ENCODE measurements around the genes ZNF195 and CHRNA10.

DNA sequence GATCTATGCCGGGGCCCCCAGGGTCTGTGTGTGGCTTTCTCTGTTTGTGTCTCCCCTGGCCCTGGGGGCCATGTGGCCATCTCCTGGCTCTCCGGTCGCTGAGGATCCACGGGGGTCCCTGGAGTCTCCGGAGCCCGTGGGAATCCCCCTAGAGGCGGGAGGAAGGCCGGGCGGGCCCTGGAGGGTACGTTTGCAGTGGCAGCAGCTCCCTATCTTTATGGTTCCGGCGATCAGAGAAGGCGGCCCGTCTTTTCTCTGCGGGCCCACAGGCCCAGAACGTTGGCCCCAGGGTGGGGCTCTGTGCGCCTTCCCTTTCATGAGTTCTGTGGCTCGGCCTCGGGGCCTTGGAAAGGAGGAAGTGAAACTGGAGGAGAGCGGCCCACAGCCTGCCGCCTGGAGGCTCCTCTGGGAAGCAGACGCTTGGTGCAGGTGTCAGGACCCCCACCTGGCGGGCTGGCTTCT is 82.1 kb downstream of the KCNQ1 start:
- PRO-cap, 2 experiments, result peak in 2 of 2 experiments; most common plus-strand start position 349 of the sequence (in 1); most common minus-strand start position 275 of the sequence (in 1)
- RAMPAGE, long total RNA, 5 experiments, result no peak in any of the 5 experiments

DNA sequence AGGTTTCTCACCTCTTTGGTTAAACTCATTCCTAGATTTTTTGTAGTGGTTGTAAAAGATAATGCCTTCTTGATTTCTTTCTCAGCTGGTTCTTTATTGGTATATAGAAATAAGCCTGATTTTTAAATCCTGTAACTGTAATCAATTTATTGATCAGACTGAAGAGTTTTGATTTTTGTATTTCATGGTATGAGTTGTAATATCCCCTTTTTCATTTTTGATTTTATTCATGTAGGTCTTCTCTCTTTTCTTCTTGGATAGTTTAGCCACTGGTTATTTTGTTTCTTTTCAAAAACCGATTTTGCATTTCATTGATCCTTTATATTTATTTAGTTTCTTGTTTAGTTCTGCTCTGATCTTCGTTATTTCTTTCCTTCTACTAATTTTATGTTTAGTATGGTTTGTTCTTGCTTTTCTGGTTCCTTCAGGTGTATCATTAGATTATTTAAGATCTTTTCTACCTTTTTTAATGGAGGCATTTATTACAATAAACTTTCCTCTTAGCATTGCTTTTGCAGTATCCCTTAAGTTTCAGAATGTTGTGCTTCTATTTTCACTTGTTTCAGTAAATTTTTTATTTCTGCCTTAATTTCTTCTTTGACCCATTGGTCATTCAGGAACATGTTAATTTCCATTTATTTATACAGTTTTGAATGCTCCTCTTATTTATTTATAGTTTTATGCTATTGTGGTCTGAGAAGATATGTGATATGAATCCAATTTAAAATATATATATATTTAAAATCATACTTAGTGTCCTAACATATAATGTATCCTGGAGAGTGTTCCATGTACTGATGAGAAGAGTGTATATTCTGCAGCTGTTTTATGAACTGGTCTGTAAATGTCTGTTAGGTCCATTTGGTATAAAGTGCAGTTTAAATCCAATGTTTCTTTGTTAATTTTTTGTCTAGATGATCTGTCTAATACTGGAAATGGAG is 197.8 kb downstream of the KCNQ1 start:
- PRO-cap, 2 experiments, result no peak in any of the 2 experiments
- RAMPAGE, long total RNA, 5 experiments, result no peak in any of the 5 experiments

GRCh38 chr11:2737704-2738364 is 147.7 kb downstream of the CDKN1C start:
- PRO-cap, 2 experiments, result no peak in any of the 2 experiments
- RAMPAGE, long total RNA, 5 experiments, result no peak in any of the 5 experiments

- PRO-cap, 2 experiments, result no peak in any of the 2 experiments
- RAMPAGE, long total RNA, 5 experiments, result no peak in any of the 5 experiments
Observed at GRCh38 chr11:2741798-2742201, 143.8 kb downstream of the CDKN1C start.

DNA sequence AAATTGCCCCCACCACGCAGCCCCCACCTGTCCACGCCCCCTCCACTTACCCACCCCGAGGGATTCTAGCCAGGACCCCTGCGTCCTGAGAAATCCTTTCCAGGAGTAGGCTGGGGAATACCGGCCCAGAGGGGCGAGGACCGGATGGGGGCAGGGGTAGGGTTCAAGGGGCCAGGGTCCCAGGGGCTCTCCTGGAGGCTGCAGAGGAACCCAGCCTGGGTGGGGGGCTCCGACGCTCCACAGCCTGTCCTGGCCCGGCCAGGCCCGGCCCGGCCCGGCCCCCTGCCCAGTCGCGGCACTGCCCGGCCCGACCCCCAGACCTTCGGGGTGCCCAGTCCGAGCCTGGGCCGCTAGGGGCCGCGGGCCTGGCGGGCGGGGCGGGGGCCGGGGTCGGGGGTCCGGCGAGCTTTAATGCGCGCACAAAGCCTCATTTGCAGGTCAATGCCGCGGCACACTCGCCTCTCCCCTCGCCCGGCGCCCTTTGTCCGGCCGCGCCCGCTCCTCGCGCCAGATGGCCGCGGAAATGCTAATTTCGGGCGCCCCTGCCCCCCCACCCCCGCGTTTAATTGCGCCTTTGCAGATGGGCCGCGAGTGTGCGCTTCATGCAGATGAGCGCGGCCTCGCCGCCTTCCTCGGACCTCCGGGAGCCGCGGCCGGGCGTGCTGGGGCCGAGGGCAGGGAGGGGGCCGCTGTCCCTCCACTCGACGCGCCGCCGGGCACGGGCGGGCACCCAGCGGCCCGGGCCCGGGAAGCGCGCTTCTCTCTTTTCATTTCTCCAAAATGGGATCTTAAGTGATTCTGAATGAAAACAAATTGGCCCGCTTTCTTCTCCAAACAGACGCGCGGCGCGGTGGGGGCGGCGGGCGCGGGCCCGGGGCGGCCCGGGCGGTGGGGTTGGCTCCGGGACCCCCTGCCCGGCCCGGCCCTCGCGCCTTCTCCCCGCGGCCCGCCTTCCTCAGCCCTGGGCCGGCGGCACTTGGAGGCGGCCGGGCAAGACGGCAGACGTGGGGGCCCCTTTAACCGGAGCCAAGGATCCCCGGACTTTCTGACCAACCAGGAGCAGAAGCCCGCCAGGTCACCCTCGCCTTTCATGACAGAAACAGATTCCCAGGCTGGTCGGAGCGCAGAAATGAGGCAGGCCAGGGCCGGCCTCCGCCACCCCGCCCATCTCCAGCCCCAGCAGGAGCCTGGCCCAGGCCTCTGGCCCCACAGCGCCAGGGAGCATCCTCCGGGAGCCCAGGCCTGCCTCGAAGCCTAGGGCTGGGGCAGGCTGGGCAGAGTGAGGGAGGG is 23.1 kb downstream of the CDKN1C start:
- PRO-cap, 2 experiments, result no peak in any of the 2 experiments
- RAMPAGE, long total RNA, 5 experiments, result no peak in any of the 5 experiments

- PRO-cap, 2 experiments, result no peak in any of the 2 experiments
- RAMPAGE, long total RNA, 5 experiments, result no peak in any of the 5 experiments
Observed at GRCh38 chr11:2890407-2891379, 5.1 kb upstream of the CDKN1C start.

GRCh38 chr11:3006687-3007541 is 14.8 kb upstream of the NAP1L4 start:
- PRO-cap, 2 experiments, result peak in 1 of 2 experiments; most common plus-strand start chr11:3007217 (in 1); most common minus-strand start chr11:3007034 (in 1)
- RAMPAGE, long total RNA, 5 experiments, result start-site peak on the minus strand in 2 of 5 experiments, at chr11:3006988-3007034 at its widest, 94 to 129 reads per replicate

DNA sequence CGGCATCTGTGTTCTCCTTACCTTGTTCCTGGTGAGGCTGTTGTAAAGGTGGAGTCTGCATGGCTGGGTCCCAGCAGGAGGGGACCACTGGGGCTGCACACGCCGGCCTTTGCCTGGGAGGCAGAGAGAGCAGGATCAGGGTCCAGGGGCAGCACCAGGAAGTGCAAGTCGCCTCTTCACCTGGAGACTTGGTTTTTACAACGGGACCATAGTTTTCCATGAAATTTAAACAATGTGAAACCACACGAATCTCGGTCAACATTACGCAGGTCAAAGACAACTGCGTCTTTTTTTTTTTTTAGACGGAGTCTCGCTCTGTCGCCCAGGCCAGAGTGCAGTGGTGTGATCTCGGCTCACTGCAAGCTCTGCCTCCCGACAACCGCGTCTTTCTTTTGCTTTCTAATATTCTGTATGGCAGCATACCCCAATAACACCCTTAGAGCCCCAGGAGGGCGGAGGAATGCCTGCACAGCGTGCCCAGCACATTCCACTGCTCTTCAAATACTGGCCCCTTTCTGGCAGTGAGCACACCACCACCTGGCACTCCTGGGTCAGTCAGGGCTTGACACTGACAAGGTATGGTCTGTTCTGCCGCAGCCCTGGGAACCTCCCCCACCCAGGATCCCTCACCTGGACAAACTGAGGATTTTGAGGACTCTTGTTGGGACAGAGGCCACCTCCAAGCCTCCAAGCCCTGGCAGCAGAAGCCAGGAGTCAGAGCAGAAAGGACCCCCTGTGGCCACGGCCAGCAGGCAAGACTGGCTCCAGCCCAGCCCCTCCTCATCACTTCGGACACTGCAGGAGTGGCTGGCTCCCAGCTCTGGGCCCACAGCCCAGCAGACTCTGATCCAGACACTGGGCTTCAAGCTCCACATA is 14.8 kb downstream of the CARS1 start:
- PRO-cap, 2 experiments, result peak in 1 of 2 experiments; most common plus-strand start position 356 of the sequence (in 1); most common minus-strand start position 170 of the sequence (in 1)
- RAMPAGE, long total RNA, 5 experiments, result no peak in any of the 5 experiments

DNA sequence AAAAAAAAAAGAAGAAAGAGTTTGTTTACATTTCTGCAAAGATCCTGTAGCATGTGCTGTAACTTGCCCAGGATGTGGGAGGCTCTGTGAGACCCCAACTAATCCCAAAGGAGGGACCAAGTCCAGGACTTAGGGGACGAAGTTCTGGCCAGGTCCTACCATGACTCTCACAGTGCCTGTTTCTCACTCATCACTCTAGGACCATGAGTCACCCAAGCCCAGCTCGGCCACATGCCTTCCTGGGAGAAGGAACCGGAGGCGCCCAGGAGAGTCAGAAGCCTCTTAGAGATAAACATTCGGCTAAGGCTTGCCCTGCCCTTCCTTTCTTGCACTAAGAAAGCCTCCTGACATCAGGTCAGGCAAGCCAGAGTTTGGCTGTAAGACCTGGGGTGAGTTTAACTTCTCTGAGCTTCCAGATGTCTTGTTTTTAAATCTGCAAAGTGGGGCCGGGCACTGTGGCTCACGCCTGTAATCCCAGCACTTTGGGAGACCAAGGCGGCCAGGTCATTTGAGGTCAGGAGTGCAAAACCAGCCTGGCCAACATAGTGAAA is 1.5 kb upstream of the CARS1 start:
- PRO-cap, 2 experiments, result peak in 1 of 2 experiments; most common minus-strand start position 174 of the sequence (in 1)
- RAMPAGE, long total RNA, 5 experiments, result no peak in any of the 5 experiments

GRCh38 chr11:3130706-3131000 is 34.5 kb downstream of the OSBPL5 start:
- PRO-cap, 2 experiments, result no peak in any of the 2 experiments
- RAMPAGE, long total RNA, 5 experiments, result no peak in any of the 5 experiments

DNA sequence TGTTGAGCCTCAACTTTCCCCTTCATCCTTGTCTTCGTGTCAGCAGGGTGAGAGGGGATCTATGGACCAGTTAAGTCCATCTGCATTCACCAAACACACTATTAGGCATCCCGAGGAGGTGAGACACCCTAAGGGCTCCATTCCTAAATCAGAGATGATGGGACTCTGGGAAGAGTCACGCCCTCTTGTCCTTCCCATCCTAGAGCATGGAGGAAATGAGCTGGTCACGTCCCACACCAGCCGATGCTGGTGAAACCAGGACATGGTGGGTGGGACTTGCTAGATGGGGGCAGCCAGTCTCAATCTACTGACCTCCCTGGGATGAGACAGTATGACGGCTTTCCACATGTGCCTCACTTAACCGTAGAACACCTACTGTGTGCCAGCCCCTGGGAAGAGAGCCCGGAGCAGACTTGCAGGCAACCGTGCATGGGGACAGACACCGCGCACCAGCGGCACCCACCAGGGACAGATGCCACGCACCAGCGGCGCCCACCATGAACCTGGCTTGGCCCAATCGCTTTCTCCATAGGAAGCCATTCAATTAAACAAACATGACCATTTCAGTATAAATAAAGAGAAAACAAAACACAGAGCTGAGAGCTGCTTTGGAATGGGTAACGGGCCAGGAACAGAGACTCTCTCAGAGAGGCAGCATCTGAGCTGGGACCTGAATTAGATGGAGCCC is 3.8 kb downstream of the OSBPL5 start:
- PRO-cap, 2 experiments, result peak in 1 of 2 experiments; most common minus-strand start position 159 of the sequence (in 1)
- RAMPAGE, long total RNA, 5 experiments, result no peak in any of the 5 experiments

DNA sequence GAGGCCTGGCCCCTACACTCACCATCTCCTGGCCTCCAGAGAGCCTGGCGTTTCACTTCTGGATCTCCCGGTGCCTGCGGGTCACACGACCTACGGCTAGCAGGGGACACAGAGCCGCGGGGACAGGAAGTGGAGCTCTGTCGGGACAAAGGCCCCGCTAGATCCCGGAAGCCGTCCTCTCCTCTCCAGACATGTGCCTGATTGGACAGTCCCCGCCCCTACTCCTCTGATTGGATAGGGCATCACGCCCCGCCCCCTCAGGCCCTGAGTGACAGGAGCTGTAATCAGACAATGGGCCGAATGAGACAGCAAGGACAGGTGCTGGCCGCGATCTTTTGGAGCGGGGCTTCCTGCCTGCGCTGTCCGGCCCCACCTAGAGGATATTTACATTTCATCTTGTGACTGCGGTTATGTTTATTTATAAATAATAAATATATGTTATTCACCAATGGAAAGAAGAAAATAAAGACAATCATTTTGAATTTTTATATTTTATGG is at the start of gene ZNF195:
TSS of gene ZNF195 (minus strand) at position 131 of the 498 bp plus-strand sequence.
- PRO-cap, 2 experiments, result peak in 2 of 2 experiments; most common plus-strand start position 299 of the sequence (in 2); most common minus-strand start position 124 of the sequence (in 2)
- RAMPAGE, long total RNA, 5 experiments, result start-site peak on the minus strand in 2 of 5 experiments, centred at positions 116 to 125 of the sequence, 77 to 183 reads per replicate

- PRO-cap, 2 experiments, result peak in 1 of 2 experiments; most common plus-strand start chr11:3380964 (in 1); most common minus-strand start chr11:3380775 (in 1)
- RAMPAGE, long total RNA, 5 experiments, result start-site peak on the plus strand in 2 of 5 experiments, at chr11:3380916-3381619 at its widest, 10 to 12 reads per replicate
Observed at GRCh38 chr11:3380655-3381596, 2.0 kb upstream of the ZNF195 start.

GRCh38 chr11:3476543-3477420 is 97.8 kb upstream of the ZNF195 start:
- PRO-cap, 2 experiments, result peak in 2 of 2 experiments; most common plus-strand start chr11:3476821 (in 1); most common minus-strand start chr11:3477039 (in 2)
- RAMPAGE, long total RNA, 5 experiments, result start-site peak on the minus strand in 2 of 5 experiments, at chr11:3477038-3477103 at its widest, 466 to 536 reads per replicate

GRCh38 chr11:3671160-3671535 is at the start of gene CHRNA10:
Gene CHRNA10, minus strand, starts transcription at chr11:3671384.
- PRO-cap, 2 experiments, result no peak in any of the 2 experiments
- RAMPAGE, long total RNA, 5 experiments, result no peak in any of the 5 experiments

DNA sequence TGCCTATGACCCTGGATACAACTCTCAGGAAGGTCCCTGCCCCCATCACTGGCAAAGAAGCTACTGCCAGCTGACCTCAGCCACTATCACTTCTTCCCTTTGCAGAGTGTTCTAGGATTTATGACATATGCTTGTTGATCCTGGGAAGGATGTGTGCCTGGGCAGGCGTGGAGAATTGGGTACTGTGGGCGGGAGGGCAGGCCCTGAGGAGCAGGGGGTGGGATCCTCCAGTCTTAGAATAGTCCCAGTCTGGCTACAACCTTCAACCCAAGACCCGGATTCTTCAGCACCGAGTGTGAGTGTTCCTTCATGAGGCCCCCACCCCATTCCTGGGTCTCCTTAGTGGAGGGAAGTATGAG is 7.6 kb downstream of the PGAP2 start:
- PRO-cap, 2 experiments, result no peak in any of the 2 experiments
- RAMPAGE, long total RNA, 5 experiments, result no peak in any of the 5 experiments

DNA sequence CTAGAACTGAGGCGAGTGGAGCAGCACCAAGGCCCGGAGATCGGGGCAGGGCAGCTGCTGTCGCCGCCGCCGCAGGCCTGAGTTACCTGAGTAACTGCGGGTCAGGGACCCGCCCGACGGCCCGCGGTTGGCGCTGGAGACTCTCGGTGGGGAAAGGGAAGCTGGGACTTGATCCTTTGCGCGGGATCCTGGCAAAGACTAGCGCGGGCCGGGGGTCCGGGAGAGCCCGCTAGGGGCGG is 274 bp upstream of the STIM1 start:
- PRO-cap, 2 experiments, result no peak in any of the 2 experiments
- RAMPAGE, long total RNA, 5 experiments, result no peak in any of the 5 experiments

- PRO-cap, 2 experiments, result no peak in any of the 2 experiments
- RAMPAGE, long total RNA, 5 experiments, result no peak in any of the 5 experiments
Observed at GRCh38 chr11:3887123-3887326, 31.6 kb downstream of the STIM1 start.

GRCh38 chr11:3938988-3939548 is 83.6 kb downstream of the STIM1 start:
- PRO-cap, 2 experiments, result peak in 1 of 2 experiments; most common minus-strand start chr11:3939280 (in 1)
- RAMPAGE, long total RNA, 5 experiments, result no peak in any of the 5 experiments

DNA sequence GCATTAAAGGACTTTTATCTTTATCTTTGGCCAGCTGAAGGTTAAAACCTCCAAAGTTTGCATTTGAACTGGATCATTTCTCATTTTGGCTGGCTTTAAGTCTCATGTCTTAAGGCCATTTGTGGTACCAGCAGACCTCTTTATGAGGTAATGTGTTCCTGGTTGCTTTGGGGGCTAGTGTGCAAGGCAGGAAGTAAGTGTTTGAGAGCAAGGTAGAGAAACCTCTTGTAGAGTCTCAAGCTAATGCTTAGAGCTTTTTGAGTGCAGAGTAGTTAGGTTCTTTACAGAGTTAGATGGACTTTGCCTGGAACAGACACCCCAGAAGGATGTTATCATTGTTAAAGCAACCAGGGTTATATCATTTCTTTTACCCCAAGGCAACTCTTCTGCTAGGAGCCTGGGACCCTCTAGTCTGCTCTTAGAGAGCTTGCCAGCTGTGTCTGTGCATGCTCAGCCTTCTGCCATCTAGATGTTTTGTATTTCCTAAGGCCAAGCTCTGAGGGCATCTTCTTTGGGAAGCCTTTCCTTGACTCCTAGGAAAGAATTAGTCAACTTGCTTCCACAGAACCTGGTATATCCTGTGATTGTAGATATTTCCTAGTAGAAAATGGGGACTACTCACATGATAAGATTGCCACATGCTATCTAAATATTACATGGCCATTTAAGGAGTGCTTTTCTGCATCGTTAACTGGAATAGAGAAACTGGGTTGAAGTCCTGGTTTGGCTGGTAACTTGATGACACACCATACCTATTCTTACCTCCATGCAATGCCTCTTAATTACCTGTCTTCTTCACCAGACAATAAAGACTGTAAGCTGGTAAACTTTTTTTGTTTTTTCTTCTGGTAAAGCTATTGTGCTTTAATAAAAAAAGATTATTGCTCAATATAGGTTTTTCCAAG is 87.5 kb downstream of the STIM1 start:
- PRO-cap, 2 experiments, result peak in 1 of 2 experiments; most common plus-strand start position 710 of the sequence (in 1); most common minus-strand start position 574 of the sequence (in 1)
- RAMPAGE, long total RNA, 5 experiments, result no peak in any of the 5 experiments